ENCODE measurements around the gene RPLP0.

DNA sequence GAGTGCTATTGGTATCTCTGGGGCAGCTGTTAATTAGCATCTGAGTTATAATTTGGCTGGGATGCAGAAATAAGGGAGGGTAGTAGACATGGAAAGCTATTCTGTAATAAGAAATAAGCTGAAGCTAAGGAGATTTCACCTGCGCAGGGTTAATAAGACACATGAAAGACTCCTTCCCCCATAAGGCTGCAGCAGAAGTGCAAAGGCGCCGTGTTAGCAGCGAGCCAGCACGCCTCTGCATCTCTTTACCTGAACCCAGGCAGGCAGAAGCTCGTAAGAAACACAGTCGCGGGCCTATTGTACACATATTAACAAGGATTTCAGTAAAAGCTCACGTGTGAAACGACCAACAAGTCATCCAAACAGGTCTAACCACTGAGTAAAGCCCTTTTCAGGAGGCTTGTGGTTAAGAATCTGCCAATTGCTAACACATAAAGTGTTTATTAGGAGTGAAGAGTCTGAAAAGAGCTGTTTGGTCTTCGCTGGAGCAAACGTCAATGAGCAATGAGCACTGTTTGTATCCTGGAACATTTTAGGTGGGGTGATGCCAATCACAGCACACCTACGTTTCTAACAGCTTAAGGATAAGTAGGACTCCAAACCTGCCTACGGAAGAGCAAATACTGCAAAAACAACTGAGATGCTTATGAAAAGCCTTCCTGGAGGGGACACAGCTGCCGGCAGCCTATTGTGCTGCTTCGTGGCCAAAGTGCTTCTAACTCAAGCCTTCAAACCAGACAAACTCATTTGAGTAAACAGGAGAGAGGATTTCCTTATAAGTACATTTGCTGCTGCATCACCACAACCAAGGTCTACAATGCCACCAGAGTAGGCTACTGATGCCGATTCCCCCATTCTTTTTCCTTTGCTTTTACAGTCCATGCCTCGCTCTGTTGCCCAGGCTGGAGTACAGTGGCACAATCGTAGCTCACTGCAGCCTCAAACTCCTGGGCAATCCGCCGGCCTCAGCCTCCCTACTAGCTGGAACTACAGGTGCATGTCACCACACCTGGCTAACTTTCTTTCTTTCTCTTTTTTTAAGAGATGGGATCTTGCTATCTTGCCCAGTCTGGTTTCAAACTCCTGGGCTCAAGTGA is 43.2 kb downstream of the PRKAB1 start:
- RAMPAGE, long total RNA = no peak
- RRBS = no CpG with 5 or more reads among the region's 21 CpGs

GRCh38 chr12:120041357-120041985 is 52.4 kb downstream of the BICDL1 start:
- RAMPAGE, long total RNA = no peak
- RRBS = no CpG with 5 or more reads among the region's 10 CpGs

DNA sequence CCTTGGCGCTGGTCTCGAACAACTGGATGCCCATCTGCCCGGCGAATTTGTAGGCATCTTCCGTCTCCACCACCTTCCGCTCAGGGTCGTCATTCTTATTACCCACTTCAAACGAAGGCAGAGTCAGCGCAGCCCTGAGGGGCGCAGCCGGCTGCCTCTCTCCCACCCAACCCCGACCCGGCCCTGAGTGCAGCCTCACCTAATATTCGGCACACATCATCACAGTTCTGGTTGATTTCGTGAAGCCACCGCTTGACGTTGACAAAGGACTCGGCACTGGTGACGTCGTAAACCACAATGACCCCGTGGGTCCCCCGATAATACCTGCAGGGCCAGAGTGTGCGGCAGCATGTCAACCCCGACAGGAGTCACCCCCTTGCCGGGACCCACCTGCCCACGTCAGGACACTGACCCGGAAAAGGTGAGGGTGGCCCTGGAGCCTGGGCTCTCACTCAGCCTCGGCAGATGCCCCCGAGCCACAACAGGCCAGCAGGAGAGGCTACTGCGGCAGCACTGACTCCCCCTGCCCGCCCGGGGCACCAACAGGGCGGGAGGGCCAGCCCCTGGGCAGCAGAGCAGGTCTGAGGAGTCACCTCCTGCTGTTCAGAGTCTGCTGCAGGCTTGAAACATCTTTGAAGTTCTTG is 17.6 kb downstream of the RAB35 start:
- RAMPAGE, long total RNA = no peak
- RRBS = no CpG with 5 or more reads among the region's 33 CpGs

GRCh38 chr12:120115945-120116555 is 503 bp downstream of the RAB35 start:
- RAMPAGE, long total RNA = no peak
- RRBS = 2% methylated on average over 22 of the region's 49 CpGs

DNA sequence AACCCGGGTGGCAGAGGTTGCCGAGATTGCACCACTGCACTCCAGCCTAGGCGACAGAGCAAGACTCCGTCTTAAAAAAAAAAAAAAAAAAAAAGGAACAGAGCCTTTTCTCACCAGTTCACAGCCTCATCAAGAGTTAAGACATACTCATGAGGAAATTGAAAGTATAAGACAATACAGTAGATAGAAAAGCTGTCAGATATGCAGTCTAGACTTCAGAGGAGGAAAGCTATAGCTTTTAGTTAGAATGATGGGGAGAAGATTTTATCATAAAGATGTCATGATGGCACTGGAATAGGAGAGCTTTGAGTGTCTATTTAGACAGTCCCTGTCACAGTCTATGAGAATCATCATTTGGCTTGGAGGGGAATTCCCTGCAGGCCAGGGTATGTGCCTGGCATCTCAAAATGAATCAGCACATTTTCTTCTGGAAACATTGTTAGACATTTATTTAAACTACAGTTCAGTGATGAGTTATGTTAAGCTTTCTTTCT is 2.8 kb upstream of the RAB35 start:
- RAMPAGE, long total RNA = no peak
- RRBS = no CpG with 5 or more reads among the region's 4 CpGs

DNA sequence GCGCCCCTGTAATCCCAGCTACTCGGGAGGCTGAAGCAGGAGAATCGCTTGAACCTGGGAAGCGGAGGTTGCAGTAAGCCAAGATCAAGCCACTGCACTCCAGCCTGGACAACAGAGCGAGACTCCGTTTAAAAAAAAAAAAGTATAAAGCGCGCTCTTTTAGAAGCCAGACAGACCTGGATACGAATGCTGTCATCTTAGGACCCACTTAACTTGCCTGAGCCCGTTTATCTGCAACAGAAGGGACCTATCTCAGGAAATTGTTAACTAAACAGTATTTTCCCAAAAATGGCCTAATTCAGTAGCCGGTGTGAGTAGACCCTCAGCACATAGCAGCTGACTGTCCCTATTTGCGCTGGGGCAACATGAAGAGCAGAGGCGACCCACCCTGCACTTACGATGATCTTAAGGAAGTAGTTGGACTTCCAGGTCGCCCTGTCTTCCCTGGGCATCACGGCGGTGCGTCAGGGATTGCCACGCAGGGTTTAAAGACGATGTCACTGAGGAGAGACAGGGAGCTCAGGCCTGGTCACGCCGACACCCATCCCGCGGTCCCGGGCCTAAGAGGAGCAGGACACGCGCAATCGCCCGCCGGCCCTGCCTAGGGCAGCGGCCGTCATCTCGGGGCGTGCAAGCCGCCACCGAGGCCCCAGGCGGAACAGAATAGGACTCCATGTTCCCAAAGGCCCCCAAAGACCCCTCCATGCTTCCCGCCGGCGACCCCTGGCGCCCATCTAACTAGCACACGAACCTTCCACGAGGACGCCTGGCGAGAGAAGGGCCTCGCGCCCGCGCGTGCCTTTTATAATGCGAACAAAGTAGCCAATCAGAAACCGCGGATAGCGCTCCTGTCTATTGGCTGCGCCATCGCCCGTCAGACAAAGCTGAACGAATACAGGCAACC is at the start of gene RPLP0:
Gene RPLP0 (minus strand): TSS at position 780 of the 904 bp plus-strand sequence.
- RAMPAGE, long total RNA = start-site peak on the minus strand centred at position 775 of the sequence, 10 bp wide, 28,424 and 25,508 reads in 2 replicates
- RRBS = no CpG with 5 or more reads among the region's 58 CpGs

- RAMPAGE, long total RNA = no peak
- RRBS = no CpG with 5 or more reads among the region's 11 CpGs
Measured at GRCh38 chr12:120230340-120231117, 29.6 kb upstream of the RPLP0 start.

DNA sequence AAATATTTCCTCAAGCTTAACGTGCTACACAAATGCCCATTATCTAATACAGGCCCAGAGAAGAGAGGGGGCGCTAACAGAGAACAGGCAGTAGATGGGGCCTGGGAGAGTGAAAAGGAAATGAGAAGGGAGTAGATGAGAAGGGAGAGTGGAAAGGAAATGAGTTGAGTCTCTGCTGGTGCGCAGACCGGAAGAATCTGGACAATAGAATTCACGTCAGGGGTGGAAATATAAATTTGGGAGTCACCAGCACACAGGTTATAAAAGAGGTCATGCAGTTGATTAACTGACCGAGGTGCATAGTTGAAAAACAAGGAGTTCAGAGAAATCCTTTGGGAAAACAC is 10.7 kb downstream of the PXN start:
- RAMPAGE, long total RNA = no peak
- RRBS = no CpG with 5 or more reads among the region's 6 CpGs

DNA sequence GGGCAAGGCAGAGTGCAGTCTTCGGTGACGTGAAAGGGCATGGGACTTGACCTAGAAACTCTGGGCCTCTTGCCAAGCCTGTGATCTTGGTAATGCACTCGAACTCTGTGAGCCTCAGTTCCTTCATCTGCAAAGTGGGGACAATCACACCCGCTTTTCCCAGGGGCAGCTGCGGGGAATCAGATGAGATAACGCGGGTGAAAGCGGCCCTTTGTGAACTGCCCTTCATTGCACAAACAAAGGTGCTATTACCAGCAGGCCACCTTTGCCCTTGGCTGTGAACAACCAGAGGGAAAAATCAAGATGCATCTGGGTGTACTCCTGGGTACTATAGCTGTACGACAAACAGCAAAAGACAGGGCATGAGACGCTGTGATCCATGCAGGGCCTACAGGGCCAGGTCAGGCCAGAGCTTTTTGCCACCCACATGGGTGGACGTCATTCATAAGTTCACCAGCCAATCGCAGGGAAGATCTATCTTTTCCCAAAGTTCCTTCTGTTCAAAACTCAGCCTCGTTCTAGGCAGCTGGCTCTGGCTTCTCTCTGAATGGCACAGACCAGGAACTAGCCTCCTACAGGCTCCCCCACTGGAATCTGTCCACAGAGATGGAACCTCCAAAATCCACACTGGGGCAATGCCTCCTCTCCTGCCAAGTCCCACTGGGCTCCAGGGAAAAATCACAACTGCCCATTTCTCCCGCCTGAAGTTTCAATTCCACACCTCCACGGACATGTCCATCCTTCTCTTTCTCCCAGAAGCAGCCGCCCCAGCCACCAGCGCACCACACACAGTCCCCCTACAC is 3.0 kb downstream of the MSI1 start:
- RAMPAGE, long total RNA = no peak
- RRBS = no CpG with 5 or more reads among the region's 17 CpGs

DNA sequence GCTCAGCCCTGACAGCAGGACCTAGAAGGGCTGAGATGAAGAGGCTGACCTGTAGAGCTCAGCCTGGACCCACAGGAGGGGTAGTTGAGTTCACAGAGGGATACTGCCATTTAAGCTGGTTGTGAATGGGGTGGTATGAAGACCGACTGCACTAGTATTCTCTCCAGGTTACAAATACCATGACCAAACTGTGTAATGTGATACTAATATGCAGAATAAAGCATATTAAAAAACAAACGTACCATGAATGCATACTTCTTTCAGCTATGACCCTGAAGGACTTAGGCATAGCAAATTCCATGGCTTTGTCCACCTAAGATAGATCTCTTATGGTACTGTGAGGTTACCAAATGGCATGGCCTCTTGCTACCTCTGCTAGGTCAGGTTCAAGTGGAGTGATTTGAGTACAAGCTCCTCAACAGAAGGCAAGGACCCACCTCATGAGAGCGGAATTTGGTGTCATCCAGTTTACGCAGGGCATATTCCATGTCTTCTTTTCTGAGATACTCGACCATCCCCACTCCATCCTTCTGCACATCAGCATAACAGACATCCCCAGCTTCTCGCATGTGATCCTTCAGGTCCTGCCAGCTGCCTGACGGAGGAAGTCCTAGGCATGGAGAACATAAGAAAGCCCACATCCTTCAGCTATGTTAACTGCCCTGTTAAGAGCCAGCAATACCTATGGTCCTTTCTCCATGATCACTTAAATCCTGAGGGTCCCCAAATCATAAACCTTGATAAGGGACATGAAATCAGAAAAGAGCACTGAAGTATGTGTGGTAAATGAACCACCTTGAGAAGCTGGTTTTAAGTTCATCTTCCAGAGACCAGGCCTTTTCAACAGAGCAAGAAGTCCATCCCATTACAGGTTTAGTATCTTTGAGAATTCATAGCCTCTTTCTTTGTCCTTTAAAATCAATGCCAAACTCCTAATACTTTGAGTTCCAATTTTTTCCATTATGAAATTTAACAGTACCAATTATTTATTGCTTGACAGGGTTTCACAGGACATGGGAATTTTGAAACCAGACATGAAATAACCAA is 5.7 kb downstream of the SRSF9 start:
- RAMPAGE, long total RNA = no peak
- RRBS = no CpG with 5 or more reads among the region's 7 CpGs

GRCh38 chr12:120574038-120574530 is 7.1 kb downstream of the POP5 start:
- RAMPAGE, long total RNA = no peak
- RRBS = no CpG with 5 or more reads among the region's 2 CpGs

DNA sequence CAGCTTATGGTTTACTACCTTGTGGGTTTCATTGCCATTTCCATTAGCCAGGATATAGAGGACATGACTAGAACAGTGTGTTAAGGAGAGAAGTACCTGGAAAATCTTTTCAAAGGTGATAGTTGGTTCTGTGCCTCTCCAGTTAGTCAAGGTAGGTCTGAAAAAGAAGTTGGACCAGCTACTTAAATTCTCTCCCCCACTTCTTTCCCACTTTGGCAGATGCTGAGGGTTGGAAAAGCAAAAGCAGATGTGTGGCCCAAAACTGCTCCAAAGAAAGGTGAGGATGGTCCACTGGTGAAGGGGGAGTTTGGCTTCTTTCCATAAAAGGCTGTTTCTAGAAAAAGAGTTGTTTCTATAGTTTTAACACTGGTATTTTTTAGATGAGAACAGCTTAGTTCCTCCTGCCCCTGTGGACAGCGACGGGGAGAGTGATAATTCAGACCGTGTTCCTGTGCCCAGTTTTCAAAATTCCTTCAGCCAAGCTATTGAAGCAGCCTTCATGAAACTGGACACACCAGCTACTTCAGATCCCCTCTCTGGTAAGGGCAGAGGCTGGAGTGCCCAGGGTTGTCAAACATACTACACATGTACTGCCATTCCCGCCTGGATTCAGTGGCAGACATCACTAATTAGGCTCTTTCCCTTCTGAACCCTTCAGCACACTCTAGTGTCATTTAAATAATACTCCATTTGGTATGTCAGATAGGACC is 5.6 kb downstream of the POP5 start:
- RAMPAGE, long total RNA = no peak
- RRBS = no CpG with 5 or more reads among the region's 4 CpGs

DNA sequence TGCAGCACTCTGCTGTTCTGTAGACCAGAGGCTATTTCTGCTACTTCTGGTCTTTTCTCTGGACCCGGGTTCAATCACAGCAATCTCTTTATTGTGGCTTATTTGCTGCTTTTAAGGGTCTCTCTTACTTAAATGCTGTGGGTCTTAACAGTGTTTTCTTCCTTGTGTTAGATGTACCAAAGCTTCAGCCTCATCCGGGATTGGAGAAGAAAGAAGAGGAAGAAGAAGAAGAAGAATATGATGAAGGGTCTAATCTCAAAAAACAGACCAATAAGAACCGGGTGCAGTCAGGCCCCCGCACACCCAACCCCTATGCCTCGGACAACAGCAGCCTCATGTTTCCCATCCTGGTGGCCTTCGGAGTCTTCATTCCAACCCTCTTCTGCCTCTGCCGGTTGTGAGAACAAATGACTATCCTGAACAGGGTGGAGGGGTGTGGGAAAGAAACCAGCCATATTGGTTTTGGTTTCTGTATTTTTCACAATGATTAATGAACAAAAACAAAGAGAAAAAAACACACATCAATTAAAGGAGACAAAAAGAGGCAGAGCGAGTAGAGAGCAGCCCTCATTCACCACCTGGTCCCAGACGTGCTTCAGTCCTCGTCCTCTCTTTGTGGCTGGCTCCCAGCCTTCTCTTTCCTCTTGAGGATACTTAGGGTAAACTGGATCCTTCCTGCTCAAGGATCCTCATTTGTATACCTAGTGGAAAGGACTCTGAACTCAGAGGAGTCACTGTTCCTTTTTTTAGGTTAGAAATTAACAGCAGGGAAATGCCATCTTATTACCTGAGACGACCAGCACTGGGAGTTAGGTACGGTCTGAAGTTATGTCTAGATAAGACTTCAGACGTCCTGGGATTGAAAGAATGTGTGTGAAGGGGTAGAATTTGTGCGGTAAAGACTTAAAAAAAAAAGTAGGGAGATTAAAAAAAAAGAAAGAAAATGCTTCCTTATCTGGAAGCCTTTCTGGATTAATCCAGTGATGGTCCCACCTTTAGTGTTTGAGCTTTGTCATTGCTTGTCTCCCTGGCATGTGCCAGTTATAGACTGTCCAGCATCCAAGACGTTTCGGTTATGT is 9.5 kb downstream of the MLEC start:
- RAMPAGE, long total RNA = no peak
- RRBS = 93% methylated on average over 2 of the region's 16 CpGs

- RAMPAGE, long total RNA = no peak
- RRBS = no CpG with 5 or more reads among the region's 13 CpGs
Measured at GRCh38 chr12:120766912-120767868, 41.6 kb downstream of the ACADS start.

GRCh38 chr12:120819303-120819884 is 84.8 kb downstream of the SPPL3 start:
- RAMPAGE, long total RNA = no peak
- RRBS = no CpG with 5 or more reads among the region's 4 CpGs

DNA sequence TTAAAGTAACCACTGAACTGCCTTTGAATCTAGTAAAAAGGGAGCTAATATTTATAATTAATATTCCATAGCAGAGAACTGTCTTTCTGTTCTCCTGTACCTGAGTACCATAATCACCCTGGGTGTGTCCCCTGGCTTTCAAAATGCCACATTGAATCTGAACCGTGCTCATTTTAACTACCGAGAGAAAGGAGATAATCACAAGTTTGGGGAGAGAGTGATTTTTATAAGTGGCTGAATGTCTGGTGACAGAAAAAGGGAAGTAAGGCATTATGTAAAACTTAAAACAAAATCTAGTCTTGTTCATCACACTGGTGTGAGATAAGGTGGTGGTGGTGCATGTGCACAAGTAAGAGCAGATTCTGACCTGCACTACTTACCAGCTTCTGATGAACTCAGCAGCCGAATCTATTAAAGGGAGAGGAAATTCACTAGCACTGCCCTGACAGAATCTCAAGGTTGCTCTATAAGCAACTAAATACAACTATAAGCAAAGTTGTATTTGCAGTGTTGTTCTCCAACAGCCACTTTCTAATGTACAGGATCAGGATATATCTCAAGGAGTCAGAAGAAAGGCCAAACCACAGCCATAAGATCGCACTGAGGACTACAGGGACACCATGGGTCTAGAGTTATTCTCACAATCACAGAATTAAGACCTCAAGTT is 56.3 kb downstream of the SPPL3 start:
- RAMPAGE, long total RNA = no peak
- RRBS = no CpG with 5 or more reads among the region's 4 CpGs

- RAMPAGE, long total RNA = no peak
- RRBS = no CpG with 5 or more reads among the region's 11 CpGs
Measured at GRCh38 chr12:120971667-120972386, 6.5 kb upstream of the HNF1A start.

GRCh38 chr12:121144361-121144957 is 11.8 kb downstream of the P2RX7 start:
- RAMPAGE, long total RNA = no peak
- RRBS = no CpG with 5 or more reads among the region's 3 CpGs

DNA sequence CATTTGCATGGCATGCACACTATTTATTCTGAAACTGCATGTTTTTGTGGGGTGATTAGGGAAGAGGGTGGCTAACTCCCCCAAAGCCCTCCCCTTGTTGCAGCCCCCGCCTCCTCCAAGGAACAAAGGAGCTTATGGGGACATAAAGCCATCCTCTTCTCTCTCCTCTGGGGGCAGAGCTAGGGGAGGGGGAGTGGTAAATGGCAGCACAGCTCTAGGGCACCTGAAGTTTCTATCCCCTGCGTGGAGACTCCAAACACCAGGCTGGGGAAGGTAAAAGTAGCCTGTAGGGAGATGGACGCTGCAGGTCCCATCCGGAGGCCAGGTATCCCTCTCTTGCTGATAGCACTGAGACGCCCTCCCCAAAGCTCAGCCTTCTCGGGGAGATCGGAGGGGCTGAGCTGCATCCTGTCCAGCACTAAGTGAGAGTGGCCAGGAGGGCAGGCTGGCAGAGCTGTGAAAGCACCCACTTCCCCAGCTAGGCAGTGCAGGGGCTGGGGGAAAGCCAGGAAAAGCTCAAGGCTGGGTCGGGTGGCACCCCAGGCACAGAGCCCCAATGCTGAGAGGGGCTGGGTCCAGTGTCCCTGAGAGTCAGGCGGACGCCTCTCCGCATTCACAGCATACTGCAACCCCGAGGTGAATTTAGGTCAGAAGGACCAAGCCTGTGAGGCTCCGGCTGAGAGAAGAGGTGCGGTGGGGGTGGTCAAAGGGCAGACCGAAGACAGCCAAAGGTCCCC is 961 bp downstream of the CAMKK2 start:
- RAMPAGE, long total RNA = no peak
- RRBS = no CpG with 5 or more reads among the region's 15 CpGs

DNA sequence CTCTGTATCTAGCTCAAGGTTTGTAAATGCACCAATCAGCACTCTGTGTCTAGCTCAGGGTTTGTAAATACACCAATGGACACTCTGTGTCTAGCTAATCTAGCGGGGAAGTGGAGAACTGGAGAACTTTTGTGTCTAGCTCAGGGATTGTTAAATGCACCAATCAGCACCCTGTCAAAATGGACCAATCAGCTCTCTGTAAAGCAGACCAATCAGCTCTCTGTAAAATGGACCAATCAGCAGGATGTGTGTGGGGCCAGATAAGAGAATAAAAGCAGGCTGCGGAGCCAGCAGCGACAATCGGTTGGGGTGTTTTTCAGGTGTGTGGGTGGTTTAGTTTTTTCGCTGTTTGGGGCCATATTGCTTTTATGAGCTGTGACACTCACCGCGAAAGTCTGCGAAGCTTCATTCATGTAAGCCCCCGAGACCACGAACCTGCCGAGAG is 22.9 kb upstream of the ANAPC5 start:
- RAMPAGE, long total RNA = no peak
- RRBS = no CpG with 5 or more reads among the region's 11 CpGs